ENCODE results near the gene LMAN1.

DNA sequence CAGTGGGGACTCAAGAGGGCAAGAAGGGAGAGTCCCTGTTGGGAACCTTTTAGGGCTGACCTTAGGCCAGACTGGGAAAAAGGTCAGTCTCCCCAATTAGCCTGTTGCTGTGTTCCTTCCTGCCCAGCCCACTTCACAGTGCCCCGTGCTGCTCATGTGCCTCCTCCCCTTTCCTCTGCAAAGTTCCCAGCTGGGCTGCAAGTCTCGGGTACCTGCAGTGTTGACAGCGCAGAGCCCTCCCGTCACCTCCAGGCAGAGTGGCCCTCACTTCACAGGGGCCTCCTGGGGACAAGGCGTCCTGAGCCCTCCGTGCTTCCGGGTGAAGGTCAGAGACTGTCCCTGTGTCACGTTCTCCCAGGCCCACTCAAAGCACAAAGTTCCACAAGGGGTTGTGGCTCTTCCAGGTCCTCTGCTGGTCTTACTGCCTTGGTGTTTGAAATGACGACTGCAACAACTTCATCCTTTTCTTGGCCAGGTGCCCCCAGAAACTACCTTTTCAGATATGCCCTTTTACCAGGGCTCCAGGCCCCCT is 225.8 kb downstream of the ALPK2 start:
- RRBS, result no CpG with 5 or more reads among the region's 9 CpGs
CAGE:
- cytosol, long polyA plus RNA, result no peak
- long polyA plus RNA, result no peak
- nucleus, long polyA plus RNA, result no peak

DNA sequence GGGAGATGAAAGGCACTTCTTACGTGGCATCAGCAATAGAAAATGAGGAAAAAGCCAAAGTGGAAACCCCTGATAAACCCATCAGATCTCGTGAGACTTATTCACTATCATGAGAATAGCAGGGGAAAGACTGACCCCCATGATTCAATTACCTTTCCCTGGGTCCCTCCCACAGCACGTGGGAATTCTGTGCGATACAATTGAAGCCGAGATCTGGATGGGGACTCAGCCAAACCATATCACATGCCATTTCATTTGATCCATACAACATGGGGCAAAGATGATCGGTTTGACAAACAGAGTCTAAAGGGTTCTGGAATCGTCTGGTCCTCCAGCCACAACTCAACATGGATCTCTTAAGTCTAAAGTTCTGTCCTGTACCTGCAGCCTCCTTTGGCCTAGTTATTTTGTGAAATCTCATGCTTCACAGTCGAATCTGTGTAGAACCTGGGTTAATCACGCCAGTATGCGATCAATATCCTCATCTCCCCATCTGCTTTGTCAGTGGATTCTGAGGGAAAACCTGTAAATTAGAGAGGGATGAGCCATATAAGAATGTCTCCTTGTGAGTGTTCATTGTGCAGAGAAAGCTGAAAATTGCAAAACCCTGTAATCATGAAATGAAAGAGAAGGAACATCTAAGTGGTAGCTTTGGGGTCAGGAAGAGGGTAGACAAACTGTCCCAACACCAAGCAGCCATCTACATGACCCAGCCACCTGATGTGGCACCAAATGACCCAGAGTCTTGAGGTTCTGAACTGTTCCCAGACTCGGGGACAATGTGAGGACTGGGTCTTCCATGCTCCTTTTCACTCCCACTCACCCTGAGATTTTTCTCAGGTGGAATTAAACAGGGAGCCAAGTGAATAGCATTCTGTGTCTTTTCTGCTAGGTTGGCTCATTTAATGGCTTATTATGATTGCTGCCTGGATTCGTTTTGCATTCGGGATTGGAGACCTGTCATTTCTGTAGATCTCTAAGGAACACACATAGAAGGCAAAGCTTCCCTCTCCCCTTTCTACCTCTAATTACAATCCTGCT is 175.7 kb downstream of the ALPK2 start:
- RRBS, result no CpG with 5 or more reads among the region's 13 CpGs
CAGE:
- cytosol, long polyA plus RNA, result no peak
- long polyA plus RNA, result no peak
- nucleus, long polyA plus RNA, result no peak

GRCh38 chr18:58579508-58580190 is 49.2 kb downstream of the ALPK2 start:
- RRBS, result no CpG with 5 or more reads among the region's 13 CpGs
CAGE:
- cytosol, long polyA plus RNA, result no peak
- long polyA plus RNA, result no peak
- nucleus, long polyA plus RNA, result start-site peak on the minus strand at chr18:58579628-58579752, 61 and 61 reads in 2 replicates

- RRBS, result 2% methylated on average over 12 of the region's 28 CpGs
CAGE:
- cytosol, long polyA plus RNA, result no peak
- long polyA plus RNA, result no peak
- nucleus, long polyA plus RNA, result no peak
Measured at GRCh38 chr18:58768406-58768761, 96.3 kb upstream of the ZNF532 start.

- RRBS, result no CpG with 5 or more reads among the region's 12 CpGs
CAGE:
- cytosol, long polyA plus RNA, result no peak
- long polyA plus RNA, result no peak
- nucleus, long polyA plus RNA, result no peak
Measured at GRCh38 chr18:58862067-58862769, 2.5 kb upstream of the ZNF532 start.

DNA sequence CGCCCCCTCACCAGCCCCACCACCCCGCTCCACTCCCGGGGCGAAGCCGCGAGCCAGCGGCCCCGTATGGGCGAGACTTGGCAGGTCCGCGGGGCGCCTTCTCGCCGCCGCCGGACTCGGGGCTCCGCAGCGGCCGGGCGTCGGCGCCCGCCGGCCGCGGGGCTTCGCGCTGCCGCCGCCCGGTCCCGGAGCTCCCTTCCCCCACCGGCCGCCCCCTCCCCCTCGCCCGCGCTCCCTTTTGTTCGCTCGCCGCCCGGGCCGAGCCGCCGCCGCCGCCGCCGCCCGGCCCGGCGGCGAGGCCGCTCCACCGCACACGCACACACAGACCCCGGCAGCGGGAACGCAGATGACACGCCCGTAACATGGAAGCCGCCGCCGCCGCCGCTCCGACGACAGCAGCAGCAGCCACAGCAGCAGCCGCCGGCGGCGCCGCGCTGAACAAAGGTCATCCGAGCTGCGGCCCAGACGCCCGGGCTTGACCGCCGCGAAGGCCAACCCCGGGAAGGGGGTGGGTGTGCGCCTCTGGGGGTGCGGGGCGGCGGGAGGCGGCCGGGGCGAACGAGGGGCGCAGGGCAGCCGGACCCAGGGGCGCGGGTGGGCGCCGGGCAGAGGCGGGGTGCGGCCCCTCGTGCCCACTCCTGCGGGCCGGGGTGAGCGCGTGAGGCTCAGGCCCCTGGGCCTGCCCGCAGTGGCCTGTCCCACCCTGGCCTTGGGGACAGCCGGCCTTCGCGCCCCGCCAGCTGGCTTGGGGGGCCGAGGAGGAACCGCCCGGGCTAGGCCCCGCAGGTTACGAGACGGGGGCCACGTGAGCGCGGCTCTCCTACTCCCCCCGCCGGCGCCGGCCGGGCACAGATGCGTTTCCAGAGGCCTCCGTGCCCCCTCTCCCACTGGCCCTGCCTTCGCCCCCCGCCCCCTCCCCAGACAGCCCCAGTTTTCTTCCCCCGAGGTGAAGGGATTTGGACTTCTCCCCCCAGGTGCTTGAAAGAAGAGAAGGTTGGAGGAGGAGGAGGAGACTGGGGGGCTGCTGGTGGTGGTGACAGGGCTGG is 1.1 kb upstream of the ZNF532 start:
- RRBS, result 10% methylated on average over 67 of the region's 127 CpGs
CAGE:
- cytosol, long polyA plus RNA, result no peak
- long polyA plus RNA, result no peak
- nucleus, long polyA plus RNA, result start-site peak on the plus strand centred at position 24 of the sequence, 680 bp wide, 57 and 28 reads in 2 replicates

GRCh38 chr18:58896276-58896573 is 31.5 kb downstream of the ZNF532 start:
CAGE:
- cytosol, long polyA plus RNA, result no peak
- long polyA plus RNA, result no peak
- nucleus, long polyA plus RNA, result no peak

DNA sequence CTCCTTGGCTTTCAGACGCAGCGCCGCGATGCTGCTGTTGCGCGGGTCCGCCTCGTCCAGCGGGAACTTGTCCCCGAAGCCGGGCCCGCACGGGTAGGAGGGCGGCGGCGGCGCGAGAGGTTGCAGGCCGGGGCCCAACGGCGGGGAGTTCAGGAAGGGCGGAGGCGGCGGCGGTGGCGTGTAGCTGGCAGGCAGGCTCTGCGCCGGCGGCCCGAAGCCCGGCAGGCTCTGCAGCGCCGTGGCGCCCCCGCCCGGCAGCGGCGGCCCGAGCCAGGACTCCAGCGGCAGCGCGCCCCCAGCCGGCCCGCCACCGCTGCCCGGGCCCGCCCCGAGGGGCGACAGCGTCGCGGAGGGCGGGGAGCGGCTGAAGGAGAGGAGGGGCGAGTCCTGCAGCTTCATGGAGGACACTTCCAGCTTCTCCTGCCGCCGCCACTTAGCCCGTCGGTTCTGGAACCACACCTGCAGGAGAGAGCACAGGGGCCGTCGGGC is 4.2 kb downstream of the RAX start:
- RRBS, result 2% methylated on average over 24 of the region's 61 CpGs
CAGE:
- cytosol, long polyA plus RNA, result no peak
- long polyA plus RNA, result no peak
- nucleus, long polyA plus RNA, result no peak

DNA sequence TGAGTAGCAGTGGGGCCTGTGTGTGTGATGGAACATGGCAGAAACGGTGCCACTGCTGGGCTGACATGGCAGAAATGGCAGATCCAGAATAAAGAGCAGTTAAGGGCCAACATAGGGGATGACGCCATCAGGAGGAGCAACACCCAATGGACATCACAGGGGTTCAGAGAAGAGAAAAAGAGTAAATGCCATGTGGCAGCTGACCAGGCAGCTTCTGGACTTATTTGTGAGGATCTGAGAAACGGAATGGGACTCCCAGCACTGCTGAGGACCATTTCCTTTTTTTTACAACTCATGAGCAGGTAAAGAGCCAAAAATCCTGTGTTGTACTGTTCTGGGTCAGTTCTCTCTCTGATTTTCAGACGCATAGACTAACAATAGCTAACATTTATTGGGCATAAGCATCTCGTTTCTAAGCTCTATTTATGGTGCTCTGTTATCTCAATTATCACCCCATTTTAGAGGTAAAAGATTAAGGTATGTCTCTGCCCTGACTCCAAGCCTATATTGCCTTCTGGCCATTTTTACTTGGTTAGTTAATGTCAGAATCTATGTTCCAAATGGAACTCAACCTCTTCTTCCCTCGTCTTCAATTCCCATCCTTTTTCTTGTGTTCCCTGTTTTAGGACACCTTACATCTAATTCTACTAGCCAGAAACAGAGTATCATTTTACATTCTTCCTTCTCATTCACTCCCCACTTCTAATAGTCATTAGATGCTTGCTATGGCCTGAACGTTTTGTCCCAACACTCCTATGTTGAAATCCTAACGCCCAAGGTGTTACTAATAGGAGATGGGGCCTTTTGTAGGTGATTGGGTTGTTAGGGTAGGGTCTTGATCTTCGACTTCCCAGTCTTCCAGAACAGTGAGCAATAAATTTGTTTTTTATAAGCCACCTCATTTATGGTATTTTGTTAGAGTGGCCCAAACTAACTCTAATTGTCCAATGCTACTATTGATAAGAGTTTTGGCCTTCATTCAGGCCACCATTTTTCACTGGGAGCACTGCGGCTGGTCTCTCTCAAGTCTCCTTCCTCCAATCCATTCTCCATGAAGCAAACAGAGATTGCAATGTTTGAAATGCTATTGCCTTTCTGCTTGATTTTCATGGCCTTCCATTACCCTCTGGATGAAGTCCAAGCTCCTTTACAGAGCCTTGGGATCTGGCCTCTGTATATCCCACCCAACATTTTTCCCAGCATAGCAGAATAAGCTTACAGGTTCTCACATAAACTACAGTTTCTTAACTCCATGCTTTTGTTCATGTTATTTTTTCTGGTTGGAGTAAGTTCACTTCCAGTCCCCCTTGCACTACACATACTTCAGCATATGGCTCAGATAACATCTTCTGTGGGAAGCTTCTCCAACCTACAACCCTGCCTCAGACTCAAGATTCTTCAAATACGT is 6.9 kb upstream of the CPLX4 start:
- RRBS, result no CpG with 5 or more reads among the region's 11 CpGs
CAGE:
- cytosol, long polyA plus RNA, result no peak
- long polyA plus RNA, result no peak
- nucleus, long polyA plus RNA, result no peak

GRCh38 chr18:59345784-59346295 is 13.2 kb downstream of the LMAN1 start:
- RRBS, result no CpG with 5 or more reads among the region's 10 CpGs
CAGE:
- cytosol, long polyA plus RNA, result no peak
- long polyA plus RNA, result no peak
- nucleus, long polyA plus RNA, result no peak

GRCh38 chr18:59357809-59358224 is 1.2 kb downstream of the LMAN1 start:
- RRBS, result no CpG with 5 or more reads among the region's 4 CpGs
CAGE:
- cytosol, long polyA plus RNA, result no peak
- long polyA plus RNA, result no peak
- nucleus, long polyA plus RNA, result no peak

- RRBS, result 1% methylated on average over 9 of the region's 59 CpGs
CAGE:
- cytosol, long polyA plus RNA, result no peak
- long polyA plus RNA, result start-site peak on the minus strand at chr18:59359247-59359255, 53 and 24 reads in 2 replicates
- nucleus, long polyA plus RNA, result no peak
Measured at GRCh38 chr18:59358225-59359320, at the start of gene LMAN1. Gene LMAN1, minus strand, starts transcription at chr18:59359265.

GRCh38 chr18:59885580-59886363 is 14.0 kb upstream of the PMAIP1 start:
- RRBS, result no CpG with 5 or more reads among the region's 7 CpGs
CAGE:
- cytosol, long polyA plus RNA, result no peak
- long polyA plus RNA, result no peak
- nucleus, long polyA plus RNA, result no peak

DNA sequence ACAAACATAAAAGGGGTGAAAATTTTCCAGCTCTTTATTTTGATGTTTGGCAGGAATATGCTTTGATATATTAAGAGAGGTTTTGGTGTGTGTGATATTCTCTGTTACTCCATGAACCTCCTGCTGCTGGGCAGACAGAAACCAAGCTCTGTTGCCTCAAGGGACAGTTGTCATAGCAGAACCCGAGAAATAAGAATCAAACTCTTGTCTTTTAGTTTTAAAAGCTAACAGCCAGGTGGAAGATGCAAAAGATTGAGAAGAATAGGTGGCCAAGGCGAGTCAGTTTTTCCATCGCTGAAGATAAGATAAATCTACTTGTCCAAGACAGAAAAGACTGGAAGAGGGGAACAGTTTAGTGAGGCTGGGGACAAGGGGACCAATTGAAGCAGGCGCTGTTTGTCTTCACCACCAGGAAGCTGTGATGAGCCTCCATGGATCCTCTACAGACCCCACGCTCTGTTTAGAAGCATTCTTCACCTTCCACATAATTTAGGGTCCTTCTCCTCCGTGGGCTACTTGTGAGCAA is 23.8 kb downstream of the PMAIP1 start:
- RRBS, result no CpG with 5 or more reads among the region's 6 CpGs
CAGE:
- cytosol, long polyA plus RNA, result no peak
- long polyA plus RNA, result no peak
- nucleus, long polyA plus RNA, result no peak

DNA sequence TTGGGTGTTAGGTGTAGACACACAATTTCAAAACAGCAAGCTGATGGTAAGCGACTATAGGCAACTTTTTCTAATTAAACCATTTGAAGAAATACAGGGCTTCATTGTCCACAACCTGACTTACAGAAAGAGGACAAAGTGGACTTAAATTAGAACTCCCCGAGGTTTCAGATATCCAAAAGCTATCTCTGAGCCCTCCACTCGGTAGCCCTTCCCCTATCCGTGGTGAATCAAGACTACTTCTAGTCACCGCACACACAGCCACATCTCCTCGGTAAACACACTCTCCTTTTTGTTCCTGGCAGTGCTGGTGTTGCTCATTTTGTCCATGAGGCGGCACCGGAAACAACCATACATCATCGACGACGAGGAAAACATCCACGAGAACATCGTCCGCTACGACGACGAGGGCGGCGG is 220.7 kb downstream of the CDH20 start:
- RRBS, result no CpG with 5 or more reads among the region's 19 CpGs
CAGE:
- cytosol, long polyA plus RNA, result no peak
- long polyA plus RNA, result no peak
- nucleus, long polyA plus RNA, result no peak

- RRBS, result no CpG with 5 or more reads among the region's 8 CpGs
CAGE:
- cytosol, long polyA plus RNA, result no peak
- long polyA plus RNA, result no peak
- nucleus, long polyA plus RNA, result no peak
Measured at GRCh38 chr18:61606666-61607429, 273.6 kb downstream of the CDH20 start.

GRCh38 chr18:61825170-61825911 is 67.5 kb downstream of the RNF152 start:
- RRBS, result no CpG with 5 or more reads among the region's 2 CpGs
CAGE:
- cytosol, long polyA plus RNA, result no peak
- long polyA plus RNA, result no peak
- nucleus, long polyA plus RNA, result no peak

DNA sequence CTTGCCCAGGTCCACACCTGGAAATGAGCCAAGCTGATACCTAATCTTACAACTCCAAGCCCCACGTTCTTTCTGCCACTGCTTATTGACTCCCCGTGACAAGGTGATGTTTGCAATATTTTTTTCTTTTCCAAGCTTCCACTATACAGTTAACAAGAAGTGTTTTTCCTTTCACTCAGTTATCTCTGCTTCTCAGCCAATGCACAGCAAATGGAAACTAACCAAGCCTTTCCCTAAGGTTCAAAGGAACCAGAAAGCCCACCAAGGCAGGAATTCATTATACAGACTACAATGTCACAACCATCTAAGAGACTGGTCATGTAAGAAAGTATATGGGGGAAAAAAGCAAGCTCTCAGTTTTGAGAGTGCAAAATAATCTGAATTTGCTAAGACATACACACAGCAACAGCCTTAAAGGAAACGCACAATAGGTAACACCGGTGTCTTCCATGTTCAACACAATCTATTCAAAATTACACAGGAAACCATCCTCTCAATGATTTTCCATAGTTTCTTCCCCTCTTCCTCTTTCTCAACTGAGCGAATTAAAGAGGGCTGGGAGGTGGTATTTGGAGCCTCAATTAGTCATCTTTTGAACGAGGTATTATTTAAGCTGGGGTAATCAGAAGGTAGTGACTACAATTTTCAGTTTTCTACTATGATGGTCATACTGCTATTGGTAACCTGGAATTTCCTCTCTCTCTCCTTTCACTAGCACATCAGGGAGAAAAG is 38.6 kb downstream of the RNF152 start:
- RRBS, result no CpG with 5 or more reads among the region's 6 CpGs
CAGE:
- cytosol, long polyA plus RNA, result no peak
- long polyA plus RNA, result no peak
- nucleus, long polyA plus RNA, result no peak

- RRBS, result no CpG with 5 or more reads among the region's 4 CpGs
CAGE:
- cytosol, long polyA plus RNA, result no peak
- long polyA plus RNA, result no peak
- nucleus, long polyA plus RNA, result no peak
Measured at GRCh38 chr18:61883358-61883999, 9.3 kb downstream of the RNF152 start.

- RRBS, result no CpG with 5 or more reads among the region's 10 CpGs
CAGE:
- cytosol, long polyA plus RNA, result no peak
- long polyA plus RNA, result no peak
- nucleus, long polyA plus RNA, result no peak
Measured at GRCh38 chr18:61898546-61899439, 6.0 kb upstream of the RNF152 start.

Measured in SK-N-SH (cell line).